Camera-type eye (tissue), 1 donor: ENCODE data around the genes TOMM5, FAM240B and CNTNAP3.

DNA sequence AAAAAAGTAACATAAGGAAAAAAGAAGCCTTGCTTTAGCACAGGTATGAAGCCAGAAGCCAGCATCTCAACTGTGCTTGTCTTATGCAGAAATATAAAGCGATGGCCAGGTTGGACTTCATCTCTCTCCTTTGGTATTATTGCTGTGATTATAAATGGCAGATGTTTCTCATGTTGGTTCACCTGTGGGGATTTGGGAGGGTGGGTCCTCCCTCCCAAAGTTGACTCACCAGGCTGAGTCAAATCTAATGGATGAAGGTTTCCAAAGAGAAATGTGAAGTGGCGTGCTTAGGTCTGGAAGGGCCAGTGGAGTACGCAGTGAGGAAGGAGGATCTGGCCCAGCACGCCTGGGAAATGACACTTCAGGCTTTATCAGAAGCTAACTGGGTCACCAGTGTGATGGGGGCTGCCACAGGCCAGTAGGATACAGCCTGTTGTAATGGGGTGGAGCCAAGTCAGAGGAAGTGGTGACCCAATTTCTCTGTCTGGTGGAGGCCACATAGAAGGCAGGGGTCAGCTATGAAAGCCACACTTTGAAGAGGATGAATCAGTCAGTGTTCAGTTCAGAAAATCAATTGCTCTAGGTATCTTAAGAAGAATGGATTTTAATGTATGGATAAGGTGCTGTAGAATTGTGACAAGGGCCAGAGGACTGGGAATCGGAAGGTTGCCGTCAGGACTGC is 18.0 kb downstream of the POLR1E start:
- RAMPAGE, long total RNA, result no peak

DNA sequence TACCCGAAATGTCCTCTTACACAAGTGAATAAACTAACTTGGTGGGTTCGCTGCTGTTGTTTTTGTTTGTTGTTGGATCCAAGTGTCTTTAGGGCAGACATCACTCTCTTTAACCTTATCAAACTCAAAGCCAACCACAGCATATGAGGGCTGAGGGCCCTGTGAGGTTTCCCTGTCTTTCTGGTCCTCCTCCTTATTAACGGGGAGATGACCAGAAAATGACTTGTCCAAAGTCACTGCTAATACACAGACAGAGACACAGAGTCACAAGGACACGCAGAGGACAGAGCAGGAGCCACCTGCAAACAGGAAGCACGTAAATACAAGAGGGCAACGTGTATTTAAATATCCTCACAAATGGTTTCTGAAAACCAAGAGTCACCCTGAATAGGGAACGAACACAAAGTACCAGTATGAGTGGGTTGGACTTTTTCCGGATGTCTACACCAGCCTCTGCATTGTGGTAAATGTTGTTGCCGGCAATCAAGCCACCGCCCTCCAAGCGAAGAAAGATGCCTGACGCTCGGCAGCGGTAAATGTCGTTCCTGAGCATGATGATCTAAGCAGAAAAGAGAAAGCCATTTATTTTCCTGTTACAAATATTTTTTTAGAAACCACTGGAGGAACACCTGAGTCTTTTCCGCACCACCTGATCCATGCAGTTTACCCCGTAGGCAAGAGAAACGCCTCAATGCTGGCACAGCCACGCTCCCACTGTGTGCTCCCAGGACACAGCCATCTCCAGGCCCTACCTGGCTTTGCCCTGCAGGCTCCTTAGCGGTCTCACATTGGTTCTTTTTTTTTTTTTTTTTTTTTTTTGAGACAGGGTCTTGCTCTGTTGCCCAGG is 44.5 kb downstream of the FBXO10 start:
- RAMPAGE, long total RNA, result no peak

- RAMPAGE, long total RNA, result start-site peak on the minus strand at chr9:37592579-37592591, 378 reads
Observed at GRCh38 chr9:37591754-37592844, at the start of gene TOMM5. Gene TOMM5 (minus strand): TSS chr9:37592597.

- RAMPAGE, long total RNA, result no peak
Observed at GRCh38 chr9:37911123-37911737, 7.3 kb upstream of the SLC25A51 start.

GRCh38 chr9:37968171-37968787 is 64.4 kb upstream of the SLC25A51 start:
- RAMPAGE, long total RNA, result no peak

DNA sequence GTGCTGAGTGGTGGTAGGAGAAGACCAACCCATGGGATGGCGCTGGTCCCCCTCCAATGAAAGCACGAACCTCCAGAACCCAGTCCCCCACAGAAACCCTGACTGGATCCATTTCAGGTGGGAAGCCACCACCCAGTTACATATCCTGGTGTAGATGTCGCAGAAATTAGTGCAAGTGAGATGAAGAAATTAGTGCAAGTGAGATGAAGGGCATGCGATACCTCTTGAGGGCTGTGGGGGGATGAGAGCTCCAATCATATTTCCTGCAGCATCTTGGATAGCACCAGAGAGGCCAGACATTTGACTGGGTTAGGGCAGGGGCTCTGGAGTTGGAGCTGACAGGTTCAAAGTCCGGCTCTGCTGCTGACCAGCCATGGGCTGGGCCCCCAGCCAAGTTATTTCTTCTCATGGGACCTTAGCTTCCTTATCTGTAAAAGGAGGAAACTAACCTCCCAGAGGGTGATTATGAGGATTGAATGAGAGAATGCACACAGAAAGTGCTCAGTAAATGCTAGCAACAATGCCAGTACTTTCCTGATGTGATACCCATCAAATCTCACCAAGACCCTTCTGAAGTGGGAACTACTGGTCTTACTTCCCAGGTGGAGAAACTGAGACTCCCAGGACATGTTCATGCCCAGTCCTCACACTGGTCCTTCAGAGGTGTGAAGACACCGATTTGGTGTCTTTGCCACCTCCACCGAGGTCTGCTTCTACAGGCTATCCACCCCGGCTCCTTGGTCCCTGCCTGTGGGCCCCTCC is 65.2 kb upstream of the SLC25A51 start:
- RAMPAGE, long total RNA, result no peak

DNA sequence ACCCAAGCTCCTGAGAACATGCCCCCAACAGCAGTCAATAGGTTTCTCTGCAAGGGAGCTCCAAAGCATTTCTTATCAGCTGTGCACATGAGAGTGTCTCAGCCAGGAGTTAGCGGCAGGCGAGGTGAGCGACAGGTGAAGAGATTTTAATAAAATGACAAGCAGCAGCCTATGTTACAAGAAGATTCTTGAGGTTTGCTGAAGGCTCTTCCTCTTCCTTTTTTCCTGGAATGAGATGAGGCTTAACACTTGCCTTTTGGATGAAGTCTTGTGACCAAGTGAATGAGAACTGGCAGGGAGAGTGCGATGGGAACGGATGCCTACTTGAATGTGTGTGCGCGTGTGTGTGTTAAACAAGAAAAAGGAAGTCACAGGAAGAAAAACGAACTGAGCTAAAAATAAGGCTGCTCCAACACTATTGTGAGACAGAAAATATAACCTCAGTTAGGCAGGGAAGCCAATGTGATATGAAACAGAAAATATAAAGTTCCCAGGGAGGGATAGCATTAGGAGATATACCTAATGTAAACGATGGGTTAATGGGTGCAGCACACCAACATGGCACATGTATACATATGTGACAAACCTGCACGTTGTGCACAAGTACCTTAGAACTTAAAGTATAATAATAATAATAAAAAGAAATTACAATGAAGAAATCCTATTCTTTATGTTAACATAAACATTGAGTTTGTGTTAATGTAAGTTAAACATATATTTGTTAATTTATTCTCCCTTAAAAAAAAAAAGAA is 75.9 kb downstream of the SHB start:
- RAMPAGE, long total RNA, result no peak

- RAMPAGE, long total RNA, result no peak
Observed at GRCh38 chr9:38001121-38001969, 67.7 kb downstream of the SHB start.

DNA sequence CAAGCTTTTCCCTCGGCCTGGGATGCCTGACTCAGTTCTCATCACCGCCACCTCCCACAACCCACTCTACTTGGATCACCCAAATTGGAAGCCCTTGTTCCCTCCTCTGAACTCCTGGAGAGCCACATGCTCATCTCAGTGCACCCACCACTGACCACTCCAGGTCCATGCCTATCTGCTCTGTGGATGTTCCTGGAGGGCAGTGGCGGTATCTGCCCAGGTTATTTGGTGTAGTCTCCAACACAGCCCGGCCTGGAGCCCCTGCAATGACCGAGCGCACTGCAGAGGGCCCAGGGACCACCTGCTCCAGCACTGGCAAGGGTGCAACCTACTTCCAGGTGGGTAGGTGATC is 58.5 kb downstream of the SHB start:
- RAMPAGE, long total RNA, result no peak

- RAMPAGE, long total RNA, result no peak
Observed at GRCh38 chr9:38051884-38052626, 17.0 kb downstream of the SHB start.

GRCh38 chr9:38058640-38059988 is 9.9 kb downstream of the SHB start:
- RAMPAGE, long total RNA, result no peak

GRCh38 chr9:38060696-38061058 is 8.3 kb downstream of the SHB start:
- RAMPAGE, long total RNA, result no peak

DNA sequence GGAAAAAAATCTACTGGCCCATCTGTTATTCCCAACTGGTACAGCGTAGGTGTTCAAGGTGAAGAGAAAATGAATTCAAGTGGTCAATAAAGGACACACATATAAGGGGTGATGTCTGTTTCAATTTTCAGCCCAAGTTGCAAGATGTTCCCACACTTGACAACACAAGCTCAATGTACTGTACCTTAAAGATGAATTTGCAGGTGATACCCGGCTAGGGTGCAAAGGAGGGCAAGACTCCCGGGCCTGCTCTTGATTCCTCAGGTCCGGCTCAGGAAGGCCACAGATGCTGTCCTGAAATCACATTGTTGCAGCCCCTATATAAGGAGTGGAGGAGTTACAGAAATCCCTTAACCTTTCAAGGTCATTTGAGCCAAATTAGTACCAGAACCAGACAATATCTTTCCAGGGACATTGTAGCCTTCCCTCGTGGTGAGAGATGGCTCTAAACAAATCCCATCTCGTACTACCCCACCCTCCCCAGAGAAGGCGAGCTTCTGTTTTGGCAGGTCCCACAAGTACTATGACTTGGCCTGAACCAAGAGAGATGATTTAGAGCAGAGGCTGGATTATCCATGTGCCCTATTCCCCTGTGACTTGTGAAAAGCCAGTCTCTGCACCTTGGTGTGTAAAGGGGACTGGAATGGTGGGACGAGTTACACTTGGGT is at the start of gene FAM240B:
TSS of gene FAM240B (minus strand) at position 296 of the 668 bp plus-strand sequence.
- RAMPAGE, long total RNA, result no peak

GRCh38 chr9:39287934-39288311 is at the start of gene CNTNAP3:
Gene CNTNAP3 (minus strand): TSS chr9:39288167.
- RAMPAGE, long total RNA, result no peak

DNA sequence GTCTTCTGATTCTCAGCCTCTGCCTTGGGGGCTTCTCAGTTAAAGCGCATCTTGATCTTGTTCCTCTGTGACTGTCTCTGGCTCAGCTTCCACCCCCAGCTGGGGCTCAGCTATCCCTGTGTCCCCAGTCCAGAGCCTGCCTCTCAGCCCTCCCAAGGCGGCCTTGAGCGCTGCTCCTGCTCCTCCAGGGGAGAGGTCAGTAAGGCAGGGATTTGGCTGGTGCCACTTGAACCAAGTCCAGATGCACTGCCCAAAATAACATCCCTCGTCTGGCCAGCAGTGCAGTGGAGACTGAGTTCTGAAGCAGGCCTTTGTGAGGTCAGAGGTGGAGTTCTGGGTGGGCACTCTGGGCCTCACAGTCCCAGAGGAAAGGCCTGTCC is 629.8 kb downstream of the FOXD4L6 start:
- RAMPAGE, long total RNA, result no peak

DNA sequence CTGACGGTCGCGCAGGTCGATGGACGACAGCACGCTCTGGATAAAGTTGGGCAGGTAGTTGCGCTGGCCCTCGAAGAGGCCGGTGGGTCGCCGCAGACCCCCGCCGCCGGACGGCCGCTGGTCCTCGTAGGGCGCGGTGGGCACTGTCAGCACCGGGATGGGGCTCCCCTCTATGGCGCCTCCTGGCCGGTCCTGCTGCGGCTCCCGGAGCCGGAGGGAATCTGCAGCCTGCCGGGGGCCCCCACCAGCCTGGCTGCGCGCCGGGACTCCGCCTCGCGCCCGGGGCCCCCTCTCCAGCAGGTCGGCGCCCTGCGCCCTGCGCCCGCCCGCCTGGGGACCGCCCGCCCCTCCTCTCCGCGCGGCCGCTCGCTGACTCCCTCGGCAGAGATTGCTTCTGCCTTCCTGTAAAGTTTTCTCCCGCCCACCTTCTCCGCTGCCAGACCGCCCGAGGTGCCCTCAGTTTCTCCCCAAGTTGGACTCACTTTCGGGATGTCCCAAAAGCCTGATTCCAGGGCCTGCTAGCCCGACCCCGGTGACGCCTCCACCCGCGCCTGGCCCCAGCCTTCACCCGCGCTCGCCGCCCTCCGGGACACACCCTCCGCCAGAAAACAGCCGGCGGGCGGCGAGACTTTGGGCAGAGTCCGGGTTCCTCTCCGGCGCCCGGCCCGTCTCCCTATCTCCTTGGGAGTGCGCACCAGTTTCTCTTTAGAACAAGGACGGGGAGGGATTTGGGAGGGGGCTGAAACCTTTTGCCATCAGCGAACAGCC is 54.0 kb downstream of the FOXD4L6 start:
- RAMPAGE, long total RNA, result no peak

DNA sequence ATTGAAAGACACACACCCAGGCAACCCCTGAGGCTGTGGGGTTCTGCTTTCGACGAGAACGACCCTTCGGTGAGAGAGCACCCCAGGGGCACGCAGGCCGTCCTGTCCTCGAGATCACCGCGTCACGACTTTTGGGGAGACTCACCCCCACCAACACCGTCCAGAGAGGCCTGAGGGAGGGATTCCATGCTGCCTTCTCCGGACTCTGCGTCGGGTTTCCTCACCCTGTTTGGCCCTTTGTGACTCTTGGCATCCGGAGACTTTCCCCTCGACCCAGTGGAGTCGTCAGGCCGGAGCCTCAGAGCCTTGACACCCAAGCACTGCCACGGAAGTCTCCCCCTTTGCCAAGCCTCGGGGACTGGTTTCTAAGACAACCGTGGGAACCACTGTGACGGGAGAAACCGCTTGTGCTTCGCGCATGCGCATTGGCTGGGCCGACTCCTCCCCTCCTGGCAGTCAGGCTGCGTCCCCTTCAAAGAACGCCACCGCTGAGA is 459.3 kb upstream of the ZNG1F start:
- RAMPAGE, long total RNA, result no peak

GRCh38 chr9:41740987-41741244 is 388.3 kb downstream of the CNTNAP3B start:
- RAMPAGE, long total RNA, result no peak

- RAMPAGE, long total RNA, result no peak
Observed at GRCh38 chr9:42306614-42307099, 123.2 kb downstream of the SPATA31A6 start.

DNA sequence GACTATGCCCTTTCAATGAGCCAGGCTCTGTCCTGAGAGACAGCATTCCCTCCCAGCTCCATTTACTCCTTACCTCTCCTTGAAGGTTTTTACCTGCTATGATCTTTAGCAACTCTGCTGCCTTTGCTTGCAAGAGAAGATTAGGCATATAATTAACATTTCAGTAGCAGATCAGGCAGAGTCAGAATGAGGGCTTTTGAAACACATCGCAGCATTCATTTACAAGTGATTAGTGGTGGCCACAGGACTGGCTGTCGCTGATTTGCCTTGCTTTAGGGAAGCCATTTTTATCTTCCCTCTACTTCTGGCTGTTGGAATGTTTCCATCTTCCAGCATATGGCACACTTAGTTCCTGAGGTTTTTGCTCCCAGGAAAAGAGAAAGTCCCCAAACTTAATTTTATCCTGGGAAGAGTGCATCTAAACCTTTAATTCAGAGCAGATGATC is 124.0 kb downstream of the SPATA31A6 start:
- RAMPAGE, long total RNA, result no peak